Endometrial microvascular endothelial cells (primary cell): ENCODE results near the gene HAO2.

GRCh38 chr1:119368638-119368915, at the start of gene HAO2:
TSS of gene HAO2 (plus strand) at chr1:119368785.
- RAMPAGE, long total RNA: no peak

GRCh38 chr1:119379100-119379643, 10.6 kb downstream of the HAO2 start:
- RAMPAGE, long total RNA: no peak

DNA sequence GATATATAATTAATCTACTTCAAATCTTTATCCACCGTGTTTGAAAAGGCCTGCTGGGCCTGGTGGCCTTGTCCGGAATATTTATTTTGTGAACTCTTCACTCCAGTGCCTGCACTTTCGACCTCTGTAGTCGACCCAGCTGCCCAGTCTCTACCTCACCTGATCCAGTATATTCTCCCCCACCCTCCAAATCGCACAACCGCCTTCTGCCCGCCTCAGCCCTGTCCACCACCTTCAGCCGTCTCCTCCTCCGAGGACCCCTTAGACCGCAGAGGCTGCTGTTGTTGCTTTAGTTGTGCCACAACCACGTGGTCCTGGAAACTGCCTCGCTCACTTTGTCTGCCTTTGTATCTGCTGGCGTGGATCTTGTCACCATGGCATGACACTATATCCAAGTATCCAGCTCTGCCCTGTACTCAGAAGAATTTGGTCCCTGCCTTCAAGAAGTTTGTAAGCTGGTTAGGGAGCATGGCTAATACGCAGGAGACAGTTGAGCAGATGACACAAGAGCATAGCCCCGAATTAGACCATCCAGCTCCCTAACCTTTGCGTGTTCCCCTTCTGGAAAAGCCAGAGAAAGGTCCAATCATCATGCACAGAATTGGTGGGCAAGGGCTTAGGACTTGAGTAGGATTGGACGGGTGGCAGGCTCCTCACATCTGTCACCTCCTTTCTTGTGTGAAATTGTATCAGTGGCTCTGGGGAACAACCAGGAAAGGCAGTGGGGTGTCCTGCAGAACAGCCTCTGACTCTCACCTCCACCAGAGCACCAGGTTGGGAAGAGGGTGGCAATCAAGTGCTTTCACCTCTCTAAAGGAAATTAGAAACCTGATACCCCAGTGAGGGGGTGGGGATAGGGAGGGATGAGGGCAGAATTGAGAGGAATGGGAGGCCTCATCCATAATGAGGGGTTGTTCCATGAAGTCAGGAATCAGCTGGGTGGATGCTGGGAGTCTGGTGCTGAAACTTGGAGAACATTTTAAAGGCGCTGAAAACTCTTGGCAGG, 1.6 kb downstream of the PHGDH start:
- RAMPAGE, long total RNA: no peak

DNA sequence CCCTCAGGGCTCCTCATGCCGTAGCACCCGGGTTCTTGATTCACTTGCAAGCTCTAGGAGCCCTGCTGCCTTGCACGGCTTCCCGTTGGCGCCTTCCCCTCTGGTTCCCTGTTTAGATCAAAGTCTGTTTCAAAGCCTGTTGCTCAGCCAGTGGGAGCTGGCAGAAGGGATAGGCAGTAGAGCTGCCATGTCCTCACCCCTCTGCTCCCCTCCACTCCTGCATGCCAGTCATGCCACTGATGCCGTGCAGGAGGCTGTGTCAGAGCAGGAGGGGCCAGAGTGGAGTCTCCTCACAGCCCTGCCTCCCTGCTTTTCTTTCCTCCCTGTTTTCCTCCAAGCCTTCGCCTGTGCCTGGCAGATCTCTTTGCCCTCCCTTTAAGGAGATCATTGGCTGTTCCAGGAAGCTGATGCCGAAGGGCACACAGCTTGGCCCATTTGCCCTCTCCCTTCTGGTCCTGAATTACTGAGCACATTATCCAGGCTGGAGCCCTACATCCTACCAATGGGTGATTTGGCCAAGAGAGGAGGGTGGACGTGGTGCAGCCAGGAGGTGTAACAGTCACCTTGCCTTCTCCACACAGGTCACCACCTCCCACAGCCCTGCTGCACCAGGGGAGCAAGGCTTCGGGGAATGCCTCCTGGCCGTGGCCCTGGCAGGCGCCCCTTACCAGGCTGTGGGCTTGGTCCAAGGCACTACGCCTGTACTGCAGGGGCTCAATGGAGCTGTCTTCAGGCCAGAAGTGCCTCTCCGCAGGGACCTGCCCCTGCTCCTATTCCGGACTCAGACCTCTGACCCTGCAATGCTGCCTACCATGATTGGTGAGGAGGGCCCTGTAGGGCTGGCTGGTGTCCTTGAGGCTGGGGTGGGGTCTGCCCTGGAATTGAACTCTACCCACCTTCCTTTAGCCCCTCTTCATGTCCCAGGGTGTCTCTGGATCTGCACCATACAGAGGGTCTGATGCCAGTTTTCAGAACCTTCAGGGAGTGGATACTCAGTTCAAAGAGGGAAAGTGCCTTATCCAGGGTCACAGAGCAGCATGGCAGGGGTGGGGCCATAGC, 26.1 kb downstream of the HMGCS2 start:
- RAMPAGE, long total RNA: no peak

DNA sequence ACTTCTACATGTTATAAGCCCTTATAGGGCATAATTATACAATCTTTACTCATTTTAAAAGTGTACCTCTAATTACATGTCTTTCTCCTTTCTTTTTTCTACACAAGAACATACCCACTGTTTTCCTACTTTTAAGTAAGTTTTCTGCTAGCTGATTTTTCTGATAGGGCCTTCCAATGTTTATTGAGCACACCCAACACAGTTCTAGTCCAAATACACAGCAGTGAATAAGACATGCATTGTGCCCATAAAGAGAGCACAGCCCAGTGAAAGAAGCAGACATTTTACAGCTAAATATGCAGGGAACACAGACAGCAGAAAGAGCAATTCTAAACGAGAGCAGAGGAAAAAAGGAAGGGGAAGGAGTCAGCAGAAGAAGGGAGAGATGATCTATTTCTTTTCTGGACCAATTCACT, 3.0 kb downstream of the HMGCS2 start:
- RAMPAGE, long total RNA: no peak

- RAMPAGE, long total RNA: no peak
These were observed 38.8 kb downstream of the NBPF8 start for GRCh38 chr1:120453612-120454012.

GRCh38 chr1:120465949-120466455, 51.2 kb downstream of the NBPF8 start:
- RAMPAGE, long total RNA: no peak

DNA sequence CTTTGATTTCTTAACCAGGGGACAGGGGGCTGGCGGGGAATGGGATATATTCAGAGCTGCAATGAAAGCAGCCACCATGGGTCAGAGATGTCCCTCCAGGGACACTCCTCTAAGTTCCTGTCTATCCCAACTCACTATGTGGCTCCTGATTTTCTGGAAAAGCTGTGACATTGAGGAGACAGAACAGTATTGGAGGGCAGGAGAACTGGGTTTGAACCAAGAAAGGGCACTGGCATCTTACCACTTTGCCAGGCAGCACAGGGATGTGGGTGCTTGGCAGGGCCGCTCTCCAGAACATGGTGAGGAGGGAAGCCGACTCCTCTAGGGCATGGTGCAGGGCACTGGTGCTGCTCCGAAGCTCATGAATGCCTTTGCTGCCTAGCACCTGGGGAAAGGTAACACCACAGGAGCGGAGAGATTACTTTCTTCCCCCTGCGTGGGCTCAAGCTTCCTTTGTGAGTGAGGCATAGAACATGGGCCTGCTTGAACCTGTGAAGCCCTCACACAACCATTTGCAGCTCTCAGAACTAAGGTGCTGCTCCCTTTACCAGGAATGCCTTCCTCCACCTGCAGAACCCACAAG, 78.2 kb downstream of the NBPF8 start:
- RAMPAGE, long total RNA: no peak

- RAMPAGE, long total RNA: no peak
These were observed 142.8 kb downstream of the NBPF8 start for GRCh38 chr1:120557497-120558167.

GRCh38 chr1:120559254-120559528, 144.4 kb downstream of the NBPF8 start:
- RAMPAGE, long total RNA: no peak

- RAMPAGE, long total RNA: no peak
These were observed 58.6 kb upstream of the NOTCH2NLR start for GRCh38 chr1:120665017-120665723.

DNA sequence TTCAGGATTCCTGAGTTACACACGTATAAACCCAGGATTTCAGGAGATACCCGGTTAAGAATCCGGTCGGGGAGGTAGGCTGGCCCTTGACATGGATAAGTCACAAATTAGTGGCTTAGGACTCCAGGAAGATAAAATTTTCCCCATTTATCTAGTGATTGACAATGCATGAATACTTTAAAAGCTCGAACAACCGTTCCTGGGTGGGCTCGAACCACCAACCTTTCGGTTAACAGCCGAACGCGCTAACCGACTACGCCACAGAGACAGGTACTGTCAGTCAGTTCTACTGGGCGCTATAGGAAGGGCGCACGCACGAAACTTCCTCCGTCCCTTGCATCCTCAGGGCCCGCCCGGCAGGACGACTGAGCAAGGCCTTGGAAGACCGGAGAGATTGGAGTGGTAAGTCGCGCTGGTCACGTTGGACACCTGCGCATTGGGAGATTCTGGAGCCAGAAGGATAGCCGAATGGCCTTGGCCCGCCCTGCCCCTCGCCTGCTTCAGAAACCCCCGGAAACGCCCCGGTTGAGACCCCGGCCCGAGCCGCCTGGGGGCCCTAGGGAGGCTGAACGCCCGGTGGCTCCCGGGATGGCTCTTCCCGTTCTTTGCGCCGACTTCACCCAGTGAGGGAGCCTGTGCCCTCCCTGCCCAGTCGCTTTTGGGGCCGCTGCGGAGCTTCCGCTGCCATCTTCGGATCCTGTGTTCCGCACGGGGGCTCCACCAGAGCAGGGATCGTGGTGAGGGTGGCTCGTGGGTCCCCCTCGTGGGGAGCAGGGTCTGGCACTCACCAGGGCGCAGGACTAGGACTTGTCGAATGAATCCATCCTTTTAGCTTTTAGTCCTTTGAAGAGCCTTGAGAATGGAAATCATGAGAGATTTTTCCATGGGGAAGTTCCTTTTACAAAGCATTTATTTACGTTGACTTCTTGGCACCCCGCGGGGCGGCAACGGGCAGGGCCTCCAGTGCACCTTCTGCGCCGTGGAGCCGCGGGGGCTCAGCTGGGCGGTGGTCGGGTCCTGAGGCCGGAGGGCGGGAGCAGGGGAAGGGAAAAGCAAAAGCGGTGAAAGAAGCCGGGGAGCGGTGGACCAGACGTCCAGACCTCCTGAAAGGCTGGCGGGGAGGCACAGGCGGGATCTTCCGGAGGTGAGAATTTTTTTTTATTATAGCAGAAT, 45.1 kb upstream of the PPIAL4A start:
- RAMPAGE, long total RNA: no peak

DNA sequence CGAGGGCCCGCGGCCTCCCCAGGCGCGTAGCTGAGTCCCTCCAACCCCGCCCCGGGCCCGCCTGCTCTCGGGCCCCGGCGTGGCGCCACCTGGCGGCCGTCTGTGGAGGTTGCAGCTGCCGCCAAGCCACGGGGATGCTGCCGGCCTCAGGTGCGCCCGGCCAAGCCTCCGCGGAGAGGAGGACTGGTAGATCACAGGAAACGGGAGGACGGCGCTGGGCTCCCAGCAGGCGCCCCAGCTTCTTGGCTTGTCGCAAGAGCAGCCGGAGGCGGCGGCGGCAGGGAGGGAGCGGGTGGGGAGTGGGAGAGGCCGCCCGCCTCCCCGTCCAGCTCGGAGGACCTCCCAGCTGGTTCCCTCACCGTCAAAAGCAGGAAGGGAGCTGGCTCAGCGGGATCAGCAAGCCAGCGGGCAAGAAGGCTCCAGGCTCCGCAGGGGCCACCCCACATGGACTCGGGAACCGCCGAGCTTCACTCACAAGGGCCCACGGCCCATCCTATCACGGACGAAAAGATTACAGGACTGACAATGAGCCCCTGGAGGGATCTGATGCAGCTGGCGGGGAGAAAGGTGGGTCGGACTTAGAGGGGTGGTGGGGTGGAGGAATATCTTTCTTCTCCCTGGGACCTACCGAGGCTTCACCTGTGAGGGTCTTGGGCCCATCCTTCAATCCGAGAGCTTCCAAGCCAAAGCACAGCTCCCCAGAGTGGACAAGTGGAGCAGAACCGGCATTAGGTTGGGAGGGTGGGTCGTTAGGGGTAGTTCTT, 86.4 kb downstream of the FAM72B start:
- RAMPAGE, long total RNA: no peak

DNA sequence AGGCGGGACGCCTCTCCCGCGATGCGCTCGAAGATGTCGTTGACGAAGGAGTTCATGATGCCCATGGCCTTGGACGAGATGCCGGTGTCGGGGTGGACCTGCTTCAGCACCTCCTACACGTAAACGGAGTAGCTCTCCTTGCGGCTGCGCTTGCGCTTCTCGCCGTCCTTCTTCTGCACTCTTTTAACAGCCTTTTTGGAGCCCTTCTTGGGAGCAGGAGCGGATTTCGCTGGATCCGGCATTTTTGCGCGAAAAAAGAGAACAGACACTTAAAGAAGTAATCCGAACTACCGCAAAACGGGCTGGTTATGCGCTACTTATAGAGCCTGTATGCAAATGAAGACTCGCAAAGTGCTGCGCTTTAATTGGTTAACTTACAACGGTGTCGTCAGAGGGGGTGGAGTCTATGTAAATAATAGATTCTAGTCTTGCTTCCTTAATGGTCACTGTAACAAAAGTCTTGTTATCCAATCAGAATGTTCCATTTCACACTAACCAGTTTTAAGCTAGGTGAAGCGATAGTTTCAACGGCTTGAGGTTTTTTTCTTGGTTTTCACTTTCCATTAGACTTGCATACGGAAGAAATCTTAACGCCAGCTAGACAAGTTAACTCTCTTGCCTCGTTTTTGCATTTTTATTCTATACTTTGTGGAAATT, 67.0 kb downstream of the FAM72B start:
- RAMPAGE, long total RNA: no peak

- RAMPAGE, long total RNA: no peak
These were observed 211.9 kb downstream of the SRGAP2C start for GRCh38 chr1:121396393-121397418.

DNA sequence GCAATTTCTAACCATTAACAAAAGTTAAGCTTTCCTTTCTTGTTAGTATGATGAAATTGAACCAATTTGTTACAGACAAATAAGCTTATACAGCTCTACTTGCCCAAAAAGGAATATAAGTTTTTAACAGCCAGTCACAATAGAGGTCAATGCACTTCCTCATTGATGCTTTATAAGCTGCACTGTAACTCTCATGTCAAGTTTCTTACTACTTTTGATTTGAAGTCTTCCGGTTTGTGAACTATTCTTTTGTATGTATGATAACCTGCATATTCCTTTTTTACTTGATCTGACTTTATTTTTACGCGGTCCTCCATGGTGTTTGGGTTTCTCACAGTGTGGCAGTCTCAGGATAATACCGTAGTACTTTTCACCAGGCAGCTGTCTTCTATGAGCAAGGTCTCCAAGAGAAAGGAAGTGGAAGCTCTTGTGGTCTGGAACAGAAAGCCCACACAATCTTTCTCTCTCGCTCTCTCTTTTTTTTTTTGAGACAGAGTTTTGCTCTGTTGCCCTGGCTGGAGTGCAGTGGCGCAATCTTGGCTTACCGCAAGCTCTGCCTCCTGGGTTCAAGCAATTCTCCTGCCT, 331.6 kb downstream of the SRGAP2C start:
- RAMPAGE, long total RNA: no peak

DNA sequence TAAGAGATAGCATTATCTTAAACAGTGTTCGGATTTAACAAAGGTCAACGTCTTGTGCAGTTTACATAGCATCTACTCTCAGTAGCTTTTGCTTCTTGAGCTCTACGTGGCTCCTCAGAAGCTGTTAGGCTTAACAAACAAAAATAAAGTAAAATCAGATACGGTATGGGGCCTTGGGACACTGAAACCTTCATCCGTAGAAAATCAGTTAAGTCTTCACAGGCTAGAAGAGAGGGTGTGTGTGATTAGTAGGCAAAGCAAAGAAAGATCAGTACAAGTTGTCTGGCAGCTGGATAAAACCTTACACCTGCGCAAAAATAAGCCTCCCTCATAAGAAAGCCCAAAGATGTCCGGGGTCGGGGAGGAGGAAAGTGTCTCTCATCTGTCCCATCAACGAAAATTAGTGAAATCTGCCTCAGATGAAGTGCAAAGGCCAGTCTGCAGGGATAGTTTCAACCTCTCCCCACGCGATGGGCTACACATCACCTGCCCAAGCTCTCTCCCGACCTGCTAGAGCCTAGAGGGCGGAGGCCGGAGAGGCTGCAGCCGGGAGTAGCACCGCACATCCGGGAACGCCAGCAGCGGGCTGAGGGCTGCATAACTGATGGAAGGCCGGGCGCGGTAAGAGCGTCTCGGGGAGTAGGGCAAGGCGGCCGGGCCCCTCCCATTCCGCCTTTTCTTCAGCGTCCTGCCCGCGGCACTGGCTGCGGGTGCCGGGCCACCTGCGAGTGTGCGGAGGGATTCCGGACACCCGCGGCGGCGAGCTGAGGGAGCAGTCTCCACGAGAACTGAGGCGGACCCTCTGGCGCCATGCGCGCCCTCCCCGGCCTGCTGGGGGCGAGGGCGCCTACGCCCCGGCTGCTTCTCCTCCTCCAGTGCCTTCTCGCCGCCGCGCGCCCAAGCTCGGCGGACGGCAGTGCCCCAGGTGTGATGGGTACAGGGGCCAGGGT, 334.0 kb downstream of the SRGAP2C start:
- RAMPAGE, long total RNA: no peak

DNA sequence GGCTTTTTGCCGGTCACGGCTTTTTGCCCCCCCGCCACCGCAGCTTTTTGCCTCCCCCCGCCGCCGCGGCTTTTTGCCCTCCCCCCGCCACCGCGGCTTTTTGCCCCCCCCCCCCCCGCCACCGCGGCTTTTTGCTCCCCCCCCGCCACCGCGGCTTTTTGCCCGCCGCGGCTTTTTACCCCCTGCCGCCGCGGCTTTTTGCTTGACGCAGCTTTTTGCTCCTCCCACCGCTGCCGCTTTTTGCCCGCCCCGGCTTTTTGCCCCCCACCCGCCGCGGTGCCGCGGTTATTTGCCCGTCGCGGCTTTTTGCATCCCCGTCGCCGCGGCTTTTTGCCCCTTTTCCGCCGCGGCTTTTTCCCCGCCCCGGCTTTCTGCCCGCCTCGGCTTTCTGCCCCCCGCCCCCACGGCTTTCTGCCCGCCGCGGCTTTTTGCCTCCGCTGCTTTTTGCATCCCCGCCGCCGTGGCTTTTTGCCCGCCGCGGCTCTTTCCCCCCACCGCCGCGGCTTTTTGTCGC, 105.3 kb upstream of the FAM72C start:
- RAMPAGE, long total RNA: no peak

DNA sequence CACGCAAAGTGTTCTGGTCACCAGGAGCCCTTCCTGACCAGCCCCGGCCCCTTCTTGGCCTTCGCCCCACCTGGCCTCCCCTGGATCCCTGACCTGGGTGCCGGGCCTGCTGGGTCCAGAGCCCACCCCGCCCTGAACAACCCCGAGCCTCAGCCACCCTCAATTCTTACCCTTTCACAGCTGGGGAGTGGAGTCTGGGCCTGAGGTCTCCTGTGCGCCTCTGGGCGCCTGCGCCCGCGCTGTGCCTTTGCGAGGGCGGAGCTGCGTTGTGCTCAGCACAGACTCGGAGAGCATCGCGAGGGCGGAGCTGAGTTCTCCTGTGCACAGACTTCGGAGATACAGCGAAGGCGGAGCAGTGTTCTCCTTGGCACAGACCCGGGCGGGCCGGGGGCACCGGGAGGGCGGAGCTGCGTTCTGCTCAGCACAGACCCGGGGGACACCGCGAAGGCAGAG, 123.4 kb downstream of the PPIAL4E start:
- RAMPAGE, long total RNA: start-site peak on the minus strand centred at position 232 of the sequence, 40 bp wide, 21 and 27 reads in 2 replicates

GRCh38 chr1:144442945-144443633, 18.4 kb downstream of the NBPF15 start:
- RAMPAGE, long total RNA: no peak